A172 (cell line): ENCODE measurements around a stretch of chr6.

- RAMPAGE, long total RNA: no peak
Measured at GRCh38 chr6:166465434-166465909, 82.7 kb upstream of the MPC1 start.

DNA sequence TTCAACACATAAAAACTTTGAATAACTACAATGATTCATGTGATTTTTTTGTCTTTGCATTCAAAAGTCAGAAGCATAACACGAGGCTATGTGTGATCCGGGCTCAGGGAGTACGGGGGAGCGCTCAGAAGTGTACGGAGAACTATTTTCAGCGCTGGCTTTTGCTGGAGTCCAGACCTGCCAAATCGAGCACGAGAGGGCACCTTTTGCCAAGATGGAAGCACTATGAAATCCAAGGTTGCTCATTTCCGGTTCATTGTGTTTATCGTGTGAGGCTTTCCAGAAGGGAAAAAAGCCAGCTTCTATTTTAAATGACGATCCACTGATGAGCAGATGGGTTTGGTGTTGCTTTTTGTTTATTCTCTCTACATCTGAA is 11.3 kb downstream of the RAMACL start:
- RAMPAGE, long total RNA: no peak

DNA sequence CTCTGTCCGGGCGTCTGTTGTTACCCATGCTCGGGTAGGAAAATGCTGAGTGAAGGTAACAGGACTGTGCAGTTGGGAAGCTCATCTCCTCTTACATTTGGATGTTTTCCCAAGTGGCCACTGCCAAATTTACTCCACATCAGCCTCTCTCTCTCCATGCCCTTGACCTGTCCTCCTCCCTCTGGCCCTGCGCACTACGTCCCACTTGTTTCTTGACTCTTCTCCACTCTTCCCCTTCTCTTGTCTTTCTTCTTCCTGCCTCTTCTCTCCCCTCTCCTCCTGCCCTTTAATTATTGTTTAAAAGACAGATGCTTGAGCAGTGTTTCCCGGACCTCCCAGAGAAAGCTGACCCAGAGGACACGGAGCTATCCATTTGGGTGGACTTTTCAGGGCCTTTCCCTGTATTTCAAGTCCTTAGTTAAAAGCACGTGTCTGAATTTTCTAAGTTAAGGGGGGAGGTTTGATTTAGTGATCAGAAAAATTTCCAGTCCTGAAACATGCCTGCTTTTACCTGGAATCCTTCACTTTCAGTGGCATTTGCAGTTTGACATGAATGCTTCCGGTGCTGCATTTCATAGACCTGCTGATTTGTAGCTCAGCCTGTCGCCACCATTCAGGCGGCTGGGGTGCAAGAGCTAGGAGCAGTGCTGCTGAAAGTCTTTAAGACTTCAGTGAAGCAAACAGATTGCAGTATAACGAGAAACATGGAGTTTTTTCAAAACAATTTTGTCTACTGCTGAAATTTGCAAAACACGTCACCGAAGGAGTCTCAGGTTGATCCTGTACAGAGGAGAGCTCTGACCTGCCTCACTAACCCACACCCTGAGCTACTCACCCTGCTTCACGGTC is 14.2 kb downstream of the RPS6KA2 start:
- RAMPAGE, long total RNA: no peak

DNA sequence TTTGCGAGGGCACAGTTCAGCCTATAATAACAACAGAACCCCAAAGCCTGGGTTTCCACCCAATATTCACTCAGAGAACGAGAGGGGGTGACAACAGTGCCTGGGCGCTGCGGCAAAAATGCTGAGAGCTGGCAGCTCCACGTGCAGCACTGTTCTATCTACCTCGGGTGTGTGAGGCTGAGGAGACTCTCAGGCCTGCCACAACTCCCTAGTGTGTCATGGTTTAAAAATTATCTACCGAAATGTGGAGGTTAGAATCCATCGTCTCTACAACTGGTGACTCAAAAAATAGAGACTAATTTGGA is 118.5 kb upstream of the RPS6KA2 start:
- RAMPAGE, long total RNA: no peak

DNA sequence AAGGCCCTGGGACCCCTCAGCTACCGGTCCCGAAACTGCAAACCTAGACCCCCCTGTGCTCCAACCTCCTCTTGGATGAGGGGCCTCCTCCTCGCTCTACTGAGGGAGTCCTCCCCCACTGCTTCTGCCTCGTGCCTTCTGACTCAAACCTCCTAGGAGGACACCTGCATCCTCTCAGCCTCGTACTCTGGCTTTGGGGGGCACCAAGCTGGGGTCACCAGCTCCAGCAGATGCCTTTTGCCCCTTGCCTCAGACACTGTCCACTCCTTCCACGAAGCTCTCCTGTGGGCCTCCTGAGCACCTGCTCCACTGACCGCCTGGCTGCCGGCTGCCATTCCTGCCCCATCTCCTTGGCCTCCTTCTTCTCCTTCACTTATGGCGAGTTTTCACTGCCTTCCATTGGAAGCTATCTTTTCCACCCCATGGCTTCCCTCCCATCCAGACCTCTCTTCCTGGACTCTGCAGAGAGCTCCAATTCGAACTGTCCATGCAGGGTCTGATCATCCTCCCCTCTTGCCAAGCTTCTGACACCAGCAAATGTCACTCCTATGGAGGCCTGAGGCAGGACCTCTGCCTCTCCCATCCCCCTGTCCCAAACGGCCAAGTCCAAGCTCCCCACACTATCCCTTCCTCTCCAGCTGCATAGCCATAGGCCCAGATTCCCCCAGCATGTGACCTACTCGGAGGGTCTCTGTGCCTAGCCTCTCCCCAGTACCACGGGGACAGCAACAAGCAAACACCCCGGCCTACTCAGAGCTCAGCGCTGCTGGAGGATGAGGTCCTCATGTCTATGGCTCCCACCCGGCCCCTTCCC is 24.6 kb downstream of the RNASET2 start:
- RAMPAGE, long total RNA: no peak

DNA sequence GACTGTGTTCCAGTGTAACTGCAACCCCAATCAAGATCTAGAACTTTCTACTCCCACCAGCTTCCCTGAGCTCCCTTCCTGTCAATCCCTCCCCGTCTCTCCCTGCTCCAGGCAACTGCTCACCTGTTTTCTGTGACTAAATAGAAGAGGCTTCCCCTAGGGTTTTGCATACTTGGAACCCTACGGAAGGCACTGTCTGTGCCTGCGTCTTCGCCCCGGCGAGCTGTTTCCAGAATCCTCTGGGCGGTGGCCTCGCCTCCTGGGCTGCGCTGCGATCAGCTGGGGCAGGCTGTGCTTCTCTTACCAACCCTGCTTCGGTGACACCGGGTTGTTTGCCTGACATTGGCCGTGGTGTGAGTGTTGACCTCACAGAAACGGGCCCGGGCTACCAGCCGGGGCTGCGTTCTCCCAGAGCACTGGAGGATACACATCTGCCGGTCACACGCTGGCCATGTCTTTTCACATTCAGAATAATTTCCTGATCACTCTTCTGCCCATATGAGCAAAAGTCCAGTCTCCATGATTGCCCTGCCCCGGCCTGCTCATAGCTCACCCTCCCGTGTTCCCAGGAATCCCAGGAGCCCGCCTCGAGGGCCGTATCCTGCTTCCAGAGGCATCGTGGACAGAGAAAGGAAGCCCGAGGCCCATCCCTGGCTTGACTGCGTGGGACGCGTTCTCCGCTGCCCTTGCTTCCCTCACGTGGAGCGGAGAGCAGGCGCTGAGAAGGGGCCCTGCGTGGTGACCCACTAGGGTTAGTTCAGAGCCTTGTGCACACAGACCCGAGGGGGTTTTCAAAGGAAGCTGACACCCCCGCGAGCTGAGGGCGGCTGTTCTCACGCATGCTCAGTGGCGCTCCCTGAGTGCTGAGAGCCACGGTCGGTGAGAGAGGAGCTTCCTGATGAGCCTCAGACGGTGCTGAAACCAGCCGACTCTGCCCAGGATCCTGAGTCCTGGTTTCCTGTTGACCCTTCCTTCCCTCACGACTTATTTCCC is 29.2 kb upstream of the CCR6 start:
- RAMPAGE, long total RNA: no peak

- RAMPAGE, long total RNA: no peak
Measured at GRCh38 chr6:167113736-167115051, 8.7 kb upstream of the CCR6 start.

DNA sequence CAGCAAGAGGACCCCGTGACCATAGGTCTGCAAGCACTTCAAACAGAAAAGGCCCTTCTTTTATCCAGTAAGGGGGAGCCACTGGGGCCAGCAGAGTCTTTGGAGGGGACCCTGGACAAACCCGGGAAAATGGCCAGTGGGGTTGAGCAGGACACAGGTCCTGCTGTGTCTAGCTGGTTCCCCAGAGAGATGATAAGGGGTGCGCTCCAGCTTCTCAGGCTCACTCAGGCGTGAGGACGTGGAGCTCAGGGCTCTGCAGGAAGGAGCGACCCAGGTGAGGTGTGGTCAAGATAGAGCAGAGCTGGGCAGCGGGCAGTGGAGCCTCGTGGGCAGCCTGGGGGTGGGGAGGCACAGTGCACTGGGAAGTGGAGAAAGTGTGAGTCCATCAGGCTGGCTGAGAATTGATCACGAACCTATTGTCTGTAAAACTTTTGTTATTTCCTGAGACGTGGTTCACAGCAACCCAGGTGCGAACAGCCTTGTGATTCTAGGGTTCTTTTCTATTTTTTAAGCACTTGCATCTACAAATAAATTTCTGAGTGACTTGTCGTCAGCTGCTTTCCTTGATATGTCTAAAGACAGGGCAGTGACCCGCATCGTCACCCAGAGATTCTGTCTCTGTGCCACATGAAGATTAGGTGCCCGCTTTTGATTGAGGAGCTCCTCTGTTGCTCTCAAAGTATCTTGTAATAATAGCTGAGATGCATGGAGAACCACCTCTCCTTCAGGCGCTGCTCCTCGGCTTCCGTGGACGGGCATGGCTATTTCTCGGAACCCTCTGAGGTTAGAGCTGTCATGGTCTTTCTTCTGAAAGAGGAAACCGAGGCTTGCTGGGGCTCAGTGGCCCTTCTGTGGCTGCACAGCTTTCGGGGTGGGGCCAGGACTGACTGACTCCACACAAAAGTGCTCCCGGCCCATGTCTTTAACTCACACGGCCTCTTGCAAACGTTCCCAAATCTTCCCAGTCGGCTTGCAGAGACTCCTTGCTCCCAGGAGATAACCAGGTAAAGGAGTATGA is 758 bp upstream of the CCR6 start:
- RAMPAGE, long total RNA: no peak

- RAMPAGE, long total RNA: no peak
Measured at GRCh38 chr6:167223876-167224416, 66.2 kb upstream of the GPR31 start.

DNA sequence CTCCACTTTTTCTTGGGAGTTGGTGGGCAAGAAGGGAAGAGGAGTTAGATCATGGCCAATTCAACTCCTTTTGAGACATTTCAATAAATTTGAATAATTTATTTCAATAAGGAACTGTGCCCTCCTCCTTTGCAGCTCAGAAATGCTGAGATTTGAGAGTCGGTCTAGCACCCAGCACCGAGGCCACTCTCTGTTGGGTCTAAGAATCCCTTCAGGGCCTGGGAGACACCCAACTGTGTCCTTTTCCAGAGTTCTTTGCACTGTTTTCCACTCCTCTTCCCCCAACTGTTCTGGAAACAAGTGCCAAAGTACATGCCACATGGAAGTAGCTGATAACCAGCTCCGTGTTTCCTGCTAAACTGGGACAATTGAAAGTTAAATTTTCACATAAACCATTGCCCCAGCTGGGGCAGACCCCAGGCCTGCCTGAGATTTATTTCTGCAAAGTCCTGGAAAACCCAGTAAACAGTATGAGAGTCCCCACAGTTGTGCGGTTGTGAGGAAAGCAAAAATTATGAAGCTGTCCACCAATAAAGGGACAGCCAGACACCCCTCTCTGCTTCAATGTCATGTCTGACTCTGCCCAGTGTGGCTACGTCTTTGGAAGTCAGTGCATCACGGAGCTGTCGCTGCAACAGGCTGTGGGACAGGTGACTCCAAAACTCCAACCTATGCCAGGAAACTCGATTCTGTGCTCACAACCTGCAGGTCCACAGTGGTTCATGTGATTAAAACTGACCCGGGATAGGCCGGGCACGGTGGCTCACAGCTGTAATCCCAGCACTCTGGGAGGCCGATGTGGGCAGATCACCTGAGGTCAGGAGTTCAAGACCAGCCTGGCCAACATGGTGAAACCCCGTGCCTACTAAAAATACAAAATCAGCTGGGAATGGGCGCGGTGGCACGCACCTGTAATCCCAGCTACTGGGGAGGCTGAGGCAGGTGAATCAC is 178.0 kb upstream of the AFDN start:
- RAMPAGE, long total RNA: no peak

DNA sequence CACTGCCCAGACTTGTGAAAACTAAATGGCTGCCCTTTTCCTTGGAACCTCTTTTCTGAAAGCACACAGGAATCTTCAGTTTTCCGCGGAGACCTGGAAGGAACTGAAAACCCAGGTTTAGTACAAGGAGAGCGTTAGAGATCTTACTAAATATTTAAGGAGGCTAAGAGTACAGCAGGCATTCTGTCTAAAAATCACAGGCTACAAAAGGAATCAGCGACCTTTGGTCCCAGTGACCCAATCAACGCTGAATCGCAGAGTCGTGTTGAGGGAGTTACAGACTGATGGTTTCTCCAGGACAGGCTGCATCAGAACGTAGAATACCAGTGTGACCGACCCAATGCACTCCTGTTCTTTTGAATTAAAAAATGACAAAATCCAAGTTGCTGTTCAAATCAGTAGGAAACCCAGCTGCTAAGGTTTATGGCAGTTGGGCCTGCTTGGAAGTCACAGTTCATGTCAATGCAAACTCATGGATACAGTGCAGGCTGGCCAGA is 155.9 kb upstream of the AFDN start:
- RAMPAGE, long total RNA: no peak

GRCh38 chr6:167678316-167679428 is 148.0 kb upstream of the AFDN start:
- RAMPAGE, long total RNA: no peak

GRCh38 chr6:167782556-167783035 is 44.1 kb upstream of the AFDN start:
- RAMPAGE, long total RNA: no peak

DNA sequence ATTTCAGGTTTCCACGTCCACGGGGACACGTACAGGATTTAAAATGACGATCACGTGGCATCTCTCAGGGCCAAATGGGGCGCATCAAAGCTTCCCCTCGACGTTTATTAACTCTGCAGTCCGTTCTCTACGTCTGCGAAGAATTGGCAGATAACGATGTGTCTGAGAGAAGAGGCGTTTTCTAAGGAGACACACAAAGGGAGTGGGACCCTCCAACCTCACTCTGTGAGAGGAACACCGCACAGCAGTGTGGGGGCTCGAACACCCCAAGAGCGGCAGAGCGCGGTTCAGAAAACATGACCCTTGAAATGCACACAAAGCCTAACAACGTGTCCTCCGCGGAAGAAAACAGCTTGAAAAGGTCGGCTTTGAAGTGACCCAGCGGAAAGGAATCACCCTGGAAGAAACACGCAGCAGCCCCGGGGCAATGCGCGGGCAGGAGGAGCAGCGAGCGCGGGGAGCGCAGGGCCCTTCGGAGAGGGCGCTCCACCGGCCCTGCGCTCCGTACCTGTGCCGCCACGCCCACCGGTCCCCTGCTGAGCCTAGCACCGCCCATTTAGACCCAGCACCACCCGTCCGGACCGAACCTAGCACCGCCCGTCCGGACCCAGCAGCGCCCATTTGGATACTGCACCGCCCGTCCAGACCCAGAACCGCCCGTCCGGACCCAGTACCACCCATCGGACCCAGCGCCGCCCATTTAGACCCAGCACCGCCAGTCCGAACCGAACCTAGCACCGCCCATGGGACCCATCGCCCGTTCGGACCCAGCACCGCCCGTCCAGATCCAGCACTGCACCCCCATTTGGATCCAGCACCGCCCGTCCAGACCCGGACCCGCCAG is 1.1 kb upstream of the AFDN start:
- RAMPAGE, long total RNA: no peak

- RAMPAGE, long total RNA: no peak
Measured at GRCh38 chr6:167827347-167828198, 862 bp downstream of the AFDN start.

- RAMPAGE, long total RNA: no peak
Measured at GRCh38 chr6:167832880-167833517, 6.3 kb downstream of the AFDN start.

DNA sequence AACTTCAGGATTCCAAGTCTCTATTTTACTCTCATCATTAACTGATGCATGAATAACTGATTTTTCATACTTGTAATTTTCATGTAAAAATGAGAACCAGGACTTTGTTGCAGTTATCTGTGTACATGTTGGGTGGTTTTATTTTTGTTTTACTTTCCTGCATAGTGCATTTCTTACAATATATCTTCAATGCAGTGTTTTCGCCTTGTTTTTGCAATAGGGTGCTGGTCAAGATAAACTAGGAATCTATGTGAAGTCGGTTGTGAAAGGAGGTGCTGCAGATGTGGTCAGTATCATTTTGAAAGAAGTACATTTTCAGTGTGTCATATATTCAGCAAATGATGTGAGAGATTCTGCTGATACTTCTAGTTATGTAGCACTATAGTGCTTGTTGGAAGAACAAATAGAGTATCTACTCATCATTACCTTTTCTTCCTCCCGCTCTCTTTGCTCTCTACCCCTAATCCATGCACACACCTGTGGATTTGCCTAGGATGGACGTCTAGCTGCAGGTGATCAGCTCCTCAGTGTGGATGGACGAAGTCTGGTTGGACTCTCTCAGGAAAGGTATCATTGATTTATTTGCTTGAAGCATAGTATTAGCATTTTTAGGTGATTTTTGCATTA is 54.4 kb upstream of the KIF25 start:
- RAMPAGE, long total RNA: no peak

GRCh38 chr6:167951356-167952292 is 45.8 kb upstream of the KIF25 start:
- RAMPAGE, long total RNA: no peak

GRCh38 chr6:167973252-167973941 is 24.1 kb upstream of the KIF25 start:
- RAMPAGE, long total RNA: no peak

DNA sequence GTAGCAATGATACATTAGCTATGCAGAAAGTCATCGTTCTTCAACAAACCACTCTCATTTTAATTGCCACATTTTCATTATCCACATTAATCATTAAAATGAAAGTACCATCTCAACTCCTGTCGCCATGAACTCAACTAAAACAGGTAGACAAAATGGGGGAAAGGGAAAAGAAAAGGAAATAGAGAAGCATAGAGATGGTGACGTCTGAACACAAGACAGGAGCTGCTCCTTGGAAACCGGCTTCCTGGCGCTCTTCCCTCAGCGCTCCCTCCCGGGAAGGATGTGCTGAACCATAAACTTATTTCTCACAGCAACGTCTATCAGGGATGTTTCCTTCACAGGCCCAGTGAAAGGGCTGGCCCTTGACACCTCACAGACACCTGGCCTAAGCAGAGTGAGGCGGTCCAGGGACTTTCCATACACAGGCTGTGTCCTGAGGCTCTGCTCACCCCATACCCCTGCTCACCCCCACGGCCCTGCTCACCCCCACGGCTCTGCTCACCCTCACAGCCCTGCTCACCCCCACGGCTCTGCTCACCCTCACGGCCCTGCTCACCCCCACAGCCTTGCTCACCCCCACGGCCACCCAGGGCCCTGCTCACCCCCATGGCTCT is 839 bp downstream of the FRMD1 start:
- RAMPAGE, long total RNA: no peak